Measurements from ENCODE around the genes DTD2 and AKAP6.

DNA sequence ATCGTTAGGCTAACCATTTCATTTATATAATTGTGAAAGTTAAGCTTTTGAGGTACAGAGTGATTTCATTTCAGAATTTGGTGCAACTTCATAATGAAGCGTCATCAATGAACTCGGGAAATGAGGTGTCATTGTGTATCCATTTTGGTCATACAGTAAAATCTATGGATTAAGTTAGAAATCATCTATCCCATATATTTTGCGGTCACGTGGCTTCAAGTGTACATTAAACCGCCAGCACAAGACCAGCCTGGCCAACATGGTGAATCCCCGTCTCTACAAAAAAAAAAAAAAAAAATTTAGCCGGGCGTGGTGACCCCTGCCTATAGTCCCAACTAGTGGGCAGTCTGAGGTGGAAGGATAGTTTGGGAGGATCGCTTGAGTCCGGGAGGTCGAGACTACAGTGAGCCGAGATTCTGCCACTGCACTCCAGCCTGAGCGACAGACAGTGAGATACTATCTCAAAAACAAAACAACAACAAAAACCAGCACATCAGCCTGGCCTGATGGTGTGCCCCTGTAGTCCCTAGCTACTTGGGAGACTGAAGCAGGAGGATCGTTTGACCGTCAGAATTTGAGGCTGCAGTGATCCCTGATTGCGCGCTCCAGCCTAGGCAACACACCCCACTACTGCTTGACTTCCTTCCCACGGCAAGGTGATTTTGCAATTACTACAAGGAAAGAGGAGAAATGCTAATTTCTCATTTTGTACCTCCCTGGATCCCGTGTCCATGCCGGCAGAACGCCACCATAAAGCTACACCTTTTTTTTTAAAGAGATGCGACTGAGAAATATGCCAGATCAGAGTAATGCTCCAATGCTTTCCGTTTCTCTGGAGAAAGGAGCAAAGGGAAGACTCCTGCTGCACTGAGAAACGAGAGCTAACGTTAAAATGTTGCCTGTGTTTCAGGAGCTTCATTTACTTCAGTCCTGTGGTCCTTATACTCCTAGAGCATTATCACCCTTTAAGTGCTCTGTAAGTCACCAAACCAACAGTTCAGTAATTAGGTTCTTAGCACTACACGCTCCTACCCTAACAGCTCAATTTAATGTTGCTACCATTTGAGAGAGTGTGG, 756 bp upstream of the SCFD1 start:
- PRO-cap: bidirectional peak, plus-strand start at position 622 of the sequence, minus-strand start at position 629 of the sequence
- RAMPAGE, long total RNA, 4 experiments: no peak in any of the 4 experiments

DNA sequence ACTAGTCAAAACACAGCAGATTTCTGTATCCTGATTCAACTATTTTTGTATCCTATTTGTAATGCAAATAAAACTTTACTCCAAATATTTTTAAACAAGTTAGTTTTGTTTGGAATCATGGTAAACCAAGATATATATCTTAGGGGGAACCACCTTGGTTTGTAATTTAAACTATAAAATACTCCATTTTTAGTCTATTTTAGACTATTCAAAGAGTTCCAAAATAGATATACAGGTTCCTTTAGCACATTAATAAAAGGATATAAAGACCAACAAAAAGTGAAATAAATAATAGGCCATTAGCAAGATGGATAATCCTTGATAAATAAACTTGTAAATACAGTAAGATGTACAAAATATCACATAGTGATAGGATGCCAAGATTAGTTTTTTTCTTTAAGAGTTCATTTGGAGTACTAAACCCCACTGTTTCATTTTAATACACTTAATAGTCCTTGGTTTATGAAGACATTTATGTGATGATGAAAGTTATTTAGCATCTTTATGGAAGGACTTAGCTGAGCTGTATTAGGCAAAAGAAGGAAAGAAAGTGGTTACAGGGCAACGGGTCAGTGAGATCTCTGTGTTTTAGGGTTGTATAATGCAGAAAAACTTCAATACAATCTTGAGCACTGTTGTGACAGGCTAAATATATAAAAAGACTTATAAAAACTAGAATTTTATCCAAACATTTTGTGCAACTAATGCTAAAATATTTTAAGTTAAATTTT, 20.0 kb downstream of the COCH start:
- PRO-cap: no peak
- RAMPAGE, long total RNA, 4 experiments: no peak in any of the 4 experiments

- PRO-cap: no peak
- RAMPAGE, long total RNA, 4 experiments: no peak in any of the 4 experiments
Measured at GRCh38 chr14:30921365-30921797, 47.0 kb downstream of the COCH start.

DNA sequence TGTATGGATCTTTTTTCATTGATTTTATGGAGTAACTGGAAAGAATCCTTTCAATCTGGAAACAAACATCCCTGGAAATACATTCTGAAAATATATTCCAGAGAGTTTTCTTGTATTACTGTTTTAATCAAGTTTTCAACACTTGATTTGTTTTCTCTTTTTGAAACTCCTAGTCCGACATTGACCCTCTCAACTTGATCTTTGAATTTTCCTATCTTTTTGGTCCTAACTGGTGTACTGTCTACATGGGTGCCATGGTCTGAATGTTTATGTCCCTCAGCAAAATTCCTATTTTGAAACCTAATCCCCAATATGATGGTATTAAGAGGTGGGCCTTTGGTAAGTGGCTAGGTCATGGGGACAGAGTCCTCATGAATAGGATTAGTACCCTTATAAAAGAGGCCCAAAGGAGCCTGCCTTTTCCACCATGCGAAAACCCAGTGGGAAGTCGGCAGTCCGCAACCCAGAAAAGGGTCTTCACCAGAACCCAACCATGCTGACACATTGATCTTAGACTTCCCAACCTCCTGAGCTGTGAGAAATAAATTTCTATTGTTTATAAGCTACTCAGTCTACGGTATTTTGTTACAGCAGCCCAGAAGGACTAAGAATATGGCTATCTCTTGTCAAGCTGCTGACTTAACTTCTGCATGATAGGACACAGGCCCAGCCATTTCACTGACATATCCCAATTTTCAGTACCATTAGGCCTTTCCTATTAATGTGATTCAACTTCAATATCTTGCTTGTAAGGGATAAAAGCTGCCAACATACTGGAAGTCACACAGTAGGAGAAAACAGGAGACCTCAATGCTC, 66.5 kb downstream of the COCH start:
- PRO-cap: no peak
- RAMPAGE, long total RNA, 4 experiments: no peak in any of the 4 experiments

DNA sequence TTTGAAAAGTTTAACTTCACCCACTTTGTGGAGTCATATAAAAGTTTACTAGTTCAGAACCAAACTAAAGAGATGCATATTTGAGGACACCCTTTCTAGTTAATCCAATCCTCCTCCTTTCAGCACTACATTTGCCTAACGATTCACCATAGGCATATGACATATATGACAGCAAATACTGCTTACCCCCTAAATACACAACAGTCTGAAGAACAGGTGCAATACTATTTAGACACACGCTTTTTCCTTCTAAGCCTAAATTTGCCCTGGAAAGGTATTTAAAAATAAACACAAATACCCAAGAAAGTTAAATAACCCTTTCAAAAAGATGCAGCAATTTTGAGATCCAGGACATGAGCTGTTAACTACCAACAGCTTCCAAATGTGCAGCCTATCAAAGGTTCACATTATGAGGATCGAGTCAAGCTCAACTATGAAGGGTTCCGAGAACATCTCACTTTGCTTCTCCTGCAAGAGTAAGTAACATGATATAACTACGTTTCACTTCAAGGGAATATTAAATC, 800 bp upstream of the AP4S1 start:
- PRO-cap: no peak
- RAMPAGE, long total RNA, 4 experiments: no peak in any of the 4 experiments

- PRO-cap: bidirectional peak, plus-strand start at chr14:31026676, minus-strand start at chr14:31026401; bidirectional peak, plus-strand start at chr14:31027009, minus-strand start at chr14:31026846; bidirectional peak, plus-strand start at chr14:31027196, minus-strand start at chr14:31027096
- RAMPAGE, long total RNA, 4 experiments: no peak in any of the 4 experiments
Measured at GRCh38 chr14:31026487-31027302, 516 bp upstream of the STRN3 start.

GRCh38 chr14:31033657-31034245, 7.6 kb upstream of the STRN3 start:
- PRO-cap: no peak
- RAMPAGE, long total RNA, 4 experiments: no peak in any of the 4 experiments

GRCh38 chr14:31206614-31207322, 825 bp downstream of the HECTD1 start:
- PRO-cap: no peak
- RAMPAGE, long total RNA, 4 experiments: no peak in any of the 4 experiments

DNA sequence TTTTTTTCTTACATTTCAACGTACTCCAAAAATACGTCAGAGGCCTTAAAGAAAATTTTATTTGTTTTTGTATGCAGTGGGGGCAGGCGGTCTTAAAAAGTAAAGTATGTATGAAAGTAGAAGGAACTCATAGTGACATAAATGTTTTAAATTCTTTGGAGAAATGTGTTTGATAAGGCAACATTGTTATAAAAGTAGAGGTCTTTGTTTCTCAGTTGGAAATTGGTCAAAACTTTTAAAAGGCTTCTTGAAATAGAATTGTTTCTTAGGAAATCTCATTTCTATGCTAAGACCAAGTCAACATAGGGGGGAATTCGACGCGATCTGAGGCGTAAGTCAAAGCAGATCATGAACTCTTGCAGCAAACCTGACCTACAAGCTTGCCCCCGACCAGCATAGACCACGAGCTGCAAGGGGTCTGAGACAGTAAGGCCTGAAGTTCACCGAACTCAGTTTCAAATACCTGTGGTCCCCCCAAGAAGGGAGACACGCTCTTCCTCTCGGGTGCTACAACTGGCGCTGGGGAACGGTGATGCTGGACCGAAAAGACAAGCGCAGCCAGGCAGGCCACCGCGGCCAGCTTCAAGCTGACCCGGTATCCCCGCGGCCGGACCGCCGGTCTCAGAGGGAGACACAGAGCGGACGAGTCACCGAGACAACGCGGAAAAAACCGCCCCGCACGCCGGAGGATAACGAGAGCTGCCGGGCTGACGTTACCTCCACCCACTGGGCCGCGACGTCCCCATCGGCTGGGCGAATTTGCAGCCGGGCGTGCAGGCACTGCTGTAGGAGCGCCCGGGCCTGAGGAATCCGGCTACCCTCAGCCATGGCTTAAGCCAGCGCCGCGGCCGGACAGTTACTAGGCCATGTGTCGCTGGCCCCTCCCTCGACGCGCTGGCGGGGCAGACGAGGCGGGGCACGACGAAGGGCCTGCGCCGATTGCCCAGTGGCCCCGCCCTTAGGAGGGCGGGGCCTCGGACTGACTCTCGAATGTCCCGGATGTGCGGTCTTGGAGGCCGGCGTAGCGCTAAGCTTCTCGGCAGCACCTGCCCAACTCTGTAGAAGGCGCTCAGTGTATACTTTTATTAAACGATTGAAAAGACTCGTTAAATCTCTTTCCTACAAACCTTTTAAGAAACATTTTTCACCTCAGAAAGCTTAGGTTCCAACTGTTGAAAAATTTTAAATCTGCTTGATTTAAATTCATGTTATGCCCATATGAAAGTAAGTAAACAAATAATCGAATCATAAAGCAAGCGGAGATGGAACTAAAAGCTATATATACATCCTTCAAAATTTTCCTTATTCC, at the start of gene DTD2:
Gene DTD2, minus strand, starts transcription at position 941 of the 1,309 bp plus-strand sequence.
- PRO-cap: bidirectional peak, plus-strand start at position 627 of the sequence, minus-strand start at position 623 of the sequence; bidirectional peak, plus-strand start at position 1,013 of the sequence, minus-strand start at position 828 of the sequence
- RAMPAGE, long total RNA, 4 experiments: start-site peak on the minus strand in 4 of 4 experiments, centred at positions 749 to 860 of the sequence, 15 to 120 reads per replicate

GRCh38 chr14:32093815-32094249, 16.7 kb downstream of the ARHGAP5 start:
- PRO-cap: no peak
- RAMPAGE, long total RNA, 4 experiments: no peak in any of the 4 experiments

GRCh38 chr14:32202796-32203862, 126.0 kb upstream of the AKAP6 start:
- PRO-cap: unidirectional peak, minus-strand start at chr14:32203045; unidirectional peak, plus-strand start at chr14:32203598
- RAMPAGE, long total RNA, 4 experiments: start-site peak on the plus strand in 2 of 4 experiments, at chr14:32203510-32203618 at its widest, 20 to 21 reads per replicate; start-site peak on the minus strand in 1 of 4 experiments, at chr14:32203237-32203277 at its widest, 28 reads per replicate

DNA sequence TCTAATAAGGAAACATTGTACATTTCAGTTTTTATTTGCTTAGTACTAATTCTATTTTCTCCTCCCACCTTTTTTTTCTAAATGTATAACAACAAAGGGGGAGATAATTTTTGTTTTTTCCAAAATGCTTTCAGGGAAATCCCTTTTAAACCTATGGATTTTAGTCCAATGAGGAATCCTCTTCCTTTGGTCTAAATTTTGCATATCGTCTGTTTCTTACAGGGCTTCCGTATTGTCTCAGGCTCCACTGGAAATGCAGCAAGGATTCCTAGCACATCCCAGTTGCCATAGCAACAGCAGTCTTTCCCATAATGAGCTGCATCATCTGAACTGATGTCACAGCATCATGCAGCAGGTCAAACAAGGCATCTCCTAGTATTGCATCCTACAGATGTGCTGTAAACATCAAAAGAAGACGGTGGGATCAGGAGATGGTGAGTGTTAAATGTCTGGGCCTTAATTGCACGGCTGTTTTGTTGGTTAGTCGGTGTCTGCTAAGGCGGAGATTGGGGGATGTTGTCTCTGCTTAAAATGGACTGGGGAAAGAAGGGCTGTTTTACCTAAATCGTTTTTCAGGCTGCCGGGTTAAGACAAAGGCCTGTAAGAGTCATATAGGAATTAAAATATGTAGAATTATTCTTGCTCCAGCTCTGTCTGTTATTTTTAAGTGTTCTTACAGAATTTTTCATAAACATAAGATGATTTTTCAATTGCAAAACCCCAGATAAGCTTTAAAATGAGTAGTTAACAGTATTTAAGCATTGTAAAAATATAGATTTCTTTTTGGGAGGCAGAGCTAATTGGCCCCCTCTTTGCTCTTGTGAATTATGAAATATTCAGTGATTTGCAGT, at the start of gene AKAP6:
Gene AKAP6, plus strand, starts transcription at position 324 of the 851 bp plus-strand sequence.
- PRO-cap: no peak
- RAMPAGE, long total RNA, 4 experiments: start-site peak on the plus strand in 2 of 4 experiments, centred at positions 357 to 556 of the sequence, 6 to 20 reads per replicate

GRCh38 chr14:33307735-33308160, 369.1 kb downstream of the NPAS3 start:
- PRO-cap: no peak
- RAMPAGE, long total RNA, 4 experiments: no peak in any of the 4 experiments

GRCh38 chr14:34058871-34059597, 108.2 kb upstream of the EGLN3 start:
- PRO-cap: no peak
- RAMPAGE, long total RNA, 4 experiments: no peak in any of the 4 experiments

GRCh38 chr14:34546591-34547129, 7.2 kb upstream of the EAPP start:
- PRO-cap: no peak
- RAMPAGE, long total RNA, 4 experiments: no peak in any of the 4 experiments

- PRO-cap: no peak
- RAMPAGE, long total RNA, 4 experiments: no peak in any of the 4 experiments
Measured at GRCh38 chr14:34556508-34556794, 16.9 kb upstream of the EAPP start.

GRCh38 chr14:34597382-34597774, 32.6 kb downstream of the SNX6 start:
- PRO-cap: no peak
- RAMPAGE, long total RNA, 4 experiments: no peak in any of the 4 experiments

- PRO-cap: unidirectional peak, plus-strand start at chr14:34619737; unidirectional peak, minus-strand start at chr14:34620176
- RAMPAGE, long total RNA, 4 experiments: start-site peak on the minus strand in 1 of 4 experiments, at chr14:34619975-34620056 at its widest, 13 reads per replicate
Measured at GRCh38 chr14:34619490-34620548, 10.1 kb downstream of the SNX6 start.

- PRO-cap: no peak
- RAMPAGE, long total RNA, 4 experiments: no peak in any of the 4 experiments
Measured at GRCh38 chr14:34682629-34683193, 31.7 kb downstream of the CFL2 start.

- PRO-cap: no peak
- RAMPAGE, long total RNA, 4 experiments: no peak in any of the 4 experiments
Measured at GRCh38 chr14:34758643-34759014, 44.2 kb upstream of the CFL2 start.

Data from transverse colon (tissue), 4 donors.